Helper T cell (primary cell): ENCODE measurements around a stretch of chr11.

DNA sequence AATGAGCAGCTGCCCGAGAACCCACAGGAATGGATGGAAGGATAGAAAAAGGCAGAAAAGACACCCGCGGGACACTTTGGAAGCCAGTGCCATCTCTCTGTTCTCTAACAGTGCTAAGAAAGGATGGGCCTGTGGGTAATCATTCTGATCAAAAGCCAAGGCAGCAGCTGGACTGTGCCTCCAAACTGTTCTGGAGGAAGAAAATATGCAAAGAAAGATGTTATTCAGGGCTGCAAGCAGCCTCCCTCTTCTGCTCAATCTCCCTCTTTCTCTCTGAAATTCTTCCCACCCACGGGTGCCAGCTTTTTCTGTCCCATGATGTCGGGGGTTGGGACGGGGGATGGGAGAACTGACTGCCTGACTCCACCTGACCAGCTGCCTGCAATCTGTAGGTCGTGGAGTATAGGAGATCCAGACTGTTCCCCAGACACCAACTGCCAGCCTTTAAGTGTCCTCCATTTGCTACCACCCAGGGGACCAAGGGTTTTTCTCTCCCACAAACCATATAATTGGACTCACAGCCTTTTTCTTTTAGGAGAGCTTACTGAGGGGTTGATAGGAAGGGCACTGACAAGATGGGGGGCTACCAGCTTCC is 37.9 kb upstream of the FTH1 start:
- PRO-cap, 2 experiments, result no peak in any of the 2 experiments

DNA sequence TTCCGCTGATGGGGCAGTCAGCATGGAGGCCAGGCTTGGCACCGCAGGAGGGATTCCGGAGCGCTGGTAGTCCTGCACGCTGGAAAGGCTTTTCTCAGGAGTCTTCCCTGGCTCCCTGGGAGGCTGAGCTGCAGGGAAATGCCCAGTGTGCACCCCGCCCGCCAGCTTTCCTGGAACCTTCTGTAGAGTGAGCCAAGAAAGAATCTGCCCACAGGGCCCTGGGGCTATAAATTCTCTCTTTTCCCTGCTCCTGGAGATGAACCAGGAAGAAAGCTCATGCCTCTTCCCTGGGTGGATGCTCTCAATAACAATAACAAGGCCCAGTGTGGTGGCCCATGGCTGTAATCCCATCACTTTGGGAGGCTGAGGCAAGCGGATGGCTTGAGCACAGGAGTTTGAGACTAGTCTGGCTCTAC is 46.2 kb upstream of the FTH1 start:
- PRO-cap, 2 experiments, result no peak in any of the 2 experiments

GRCh38 chr11:62105562-62106280 is 18.1 kb upstream of the INCENP start:
- PRO-cap, 2 experiments, result no peak in any of the 2 experiments

GRCh38 chr11:62148382-62148747 is 24.6 kb downstream of the INCENP start:
- PRO-cap, 2 experiments, result no peak in any of the 2 experiments

DNA sequence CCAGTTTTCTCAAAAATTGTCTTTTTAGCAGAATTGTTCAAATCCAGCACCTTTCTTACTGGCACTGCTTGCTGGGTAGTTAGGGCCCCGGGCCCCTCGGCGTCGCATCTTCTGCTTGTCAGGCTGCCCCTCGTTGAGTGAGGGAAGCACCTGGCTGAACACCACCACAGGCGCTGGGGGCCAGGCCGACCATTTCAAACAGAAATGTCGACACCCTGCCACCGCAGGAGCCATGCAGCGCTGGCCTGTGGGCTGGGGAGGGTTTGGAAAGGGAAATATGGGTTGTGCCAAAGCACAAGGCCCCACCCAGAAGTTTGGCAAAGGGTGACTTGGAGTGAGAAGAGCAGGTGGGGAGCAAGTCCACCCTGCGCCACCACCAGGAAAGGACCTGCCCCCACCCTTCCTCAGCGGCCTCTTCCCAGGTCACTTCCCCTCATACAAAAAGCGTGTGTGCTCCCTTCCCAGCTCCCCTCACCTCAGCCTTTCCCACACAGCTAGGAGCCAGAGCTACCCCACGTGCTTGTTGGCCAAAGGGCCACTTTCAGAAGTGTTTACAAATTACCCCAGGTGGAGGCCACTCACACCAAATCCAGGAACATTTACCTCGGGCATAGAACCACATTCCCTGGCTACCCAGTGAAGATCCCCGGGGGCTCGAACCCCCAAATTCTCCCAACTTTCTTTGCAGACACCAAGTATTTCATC is 20.8 kb upstream of the SCGB1A1 start:
- PRO-cap, 2 experiments, result no peak in any of the 2 experiments

GRCh38 chr11:62400514-62401110 is 18.2 kb upstream of the SCGB1A1 start:
- PRO-cap, 2 experiments, result no peak in any of the 2 experiments

GRCh38 chr11:62426421-62427222 is 7.8 kb downstream of the SCGB1A1 start:
- PRO-cap, 2 experiments, result no peak in any of the 2 experiments

- PRO-cap, 2 experiments, result no peak in any of the 2 experiments
Measured at GRCh38 chr11:62508074-62509039, 38.2 kb downstream of the AHNAK start.

GRCh38 chr11:62515895-62516753 is 30.5 kb downstream of the AHNAK start:
- PRO-cap, 2 experiments, result no peak in any of the 2 experiments

GRCh38 chr11:62547778-62548335 is 1.3 kb upstream of the AHNAK start:
- PRO-cap, 2 experiments, result no peak in any of the 2 experiments

- PRO-cap, 2 experiments, result no peak in any of the 2 experiments
Measured at GRCh38 chr11:62557186-62557426, 10.5 kb upstream of the AHNAK start.

- PRO-cap, 2 experiments, result no peak in any of the 2 experiments
Measured at GRCh38 chr11:62572247-62572960, 1.3 kb downstream of the EEF1G start.

DNA sequence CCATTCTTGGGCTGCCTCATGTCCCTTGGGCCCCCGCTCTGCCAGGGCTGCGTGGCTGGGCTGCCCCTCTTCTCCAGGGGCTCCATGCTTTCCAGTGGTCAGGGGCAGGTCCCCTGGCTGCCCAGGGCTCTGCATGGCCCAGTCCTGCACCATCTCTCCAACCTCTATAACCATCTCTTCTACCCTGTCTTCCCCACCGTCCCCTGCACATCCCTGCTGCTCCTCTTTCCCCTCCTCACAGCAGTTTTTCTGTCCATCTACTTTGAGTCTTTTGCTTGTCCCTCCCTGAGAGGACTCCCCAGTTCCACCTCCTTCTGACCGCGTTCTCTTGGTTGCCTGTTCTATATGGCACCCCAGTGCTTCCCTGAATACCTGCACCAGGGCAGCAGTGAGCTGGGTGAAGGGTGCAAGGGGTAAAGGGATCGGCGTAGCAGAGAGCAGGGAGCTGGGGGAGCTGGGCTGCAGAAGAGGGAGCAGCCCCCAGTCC is 1.8 kb upstream of the EEF1G start:
- PRO-cap, 2 experiments, result no peak in any of the 2 experiments

DNA sequence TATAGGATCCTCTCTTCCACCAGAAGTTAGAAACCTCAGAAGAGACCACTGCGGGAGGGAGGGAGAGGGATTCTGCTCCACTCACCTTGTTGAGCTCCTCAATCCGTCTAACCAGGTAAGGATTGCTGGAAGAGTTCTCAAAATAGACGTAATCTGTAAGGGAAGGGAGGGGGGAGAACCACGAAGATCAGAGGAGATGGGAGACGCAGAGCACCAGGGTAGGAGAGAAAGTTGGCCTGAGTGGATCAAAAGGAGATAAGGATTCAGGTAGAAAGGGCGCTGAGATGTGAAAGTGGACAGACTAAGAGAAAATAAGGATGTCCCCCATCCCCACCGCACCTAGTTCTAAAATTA is 1.2 kb downstream of the MTA2 start:
- PRO-cap, 2 experiments, result no peak in any of the 2 experiments

- PRO-cap, 2 experiments, result no peak in any of the 2 experiments
Measured at GRCh38 chr11:62603370-62603666, 1.7 kb upstream of the MTA2 start.

GRCh38 chr11:62722587-62723169 is 4.6 kb downstream of the HNRNPUL2 start:
- PRO-cap, 2 experiments, result no peak in any of the 2 experiments

DNA sequence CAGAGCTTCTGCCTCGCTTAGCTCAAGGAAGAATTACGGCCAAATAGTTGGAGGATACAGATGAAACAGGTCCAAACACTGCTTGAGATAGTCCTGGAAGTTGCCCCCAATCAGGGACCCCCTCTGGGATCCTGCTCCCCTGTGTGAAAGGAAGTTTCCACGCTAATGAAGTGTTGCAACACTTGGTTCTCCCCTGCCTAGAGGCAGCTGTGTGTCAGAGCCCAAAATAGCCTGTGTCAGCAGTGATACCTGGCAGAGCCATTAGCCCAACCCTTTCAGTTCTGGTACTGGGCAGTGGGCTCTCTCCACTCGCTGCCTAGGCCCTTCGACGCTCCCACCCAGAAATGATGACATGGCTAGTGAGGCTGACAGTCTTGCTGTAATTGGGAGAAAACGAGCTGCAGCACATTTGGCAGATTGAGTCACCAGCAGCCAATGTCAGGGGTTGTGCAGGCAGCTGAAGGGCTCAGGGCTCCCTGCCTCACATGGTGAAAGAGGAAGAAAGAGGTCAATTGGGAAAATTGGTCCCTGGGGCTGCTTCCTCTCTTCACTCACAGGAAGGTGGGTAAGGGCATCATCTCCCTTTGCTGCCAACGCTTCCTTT is 1.4 kb upstream of the NXF1 start:
- PRO-cap, 2 experiments, result no peak in any of the 2 experiments

DNA sequence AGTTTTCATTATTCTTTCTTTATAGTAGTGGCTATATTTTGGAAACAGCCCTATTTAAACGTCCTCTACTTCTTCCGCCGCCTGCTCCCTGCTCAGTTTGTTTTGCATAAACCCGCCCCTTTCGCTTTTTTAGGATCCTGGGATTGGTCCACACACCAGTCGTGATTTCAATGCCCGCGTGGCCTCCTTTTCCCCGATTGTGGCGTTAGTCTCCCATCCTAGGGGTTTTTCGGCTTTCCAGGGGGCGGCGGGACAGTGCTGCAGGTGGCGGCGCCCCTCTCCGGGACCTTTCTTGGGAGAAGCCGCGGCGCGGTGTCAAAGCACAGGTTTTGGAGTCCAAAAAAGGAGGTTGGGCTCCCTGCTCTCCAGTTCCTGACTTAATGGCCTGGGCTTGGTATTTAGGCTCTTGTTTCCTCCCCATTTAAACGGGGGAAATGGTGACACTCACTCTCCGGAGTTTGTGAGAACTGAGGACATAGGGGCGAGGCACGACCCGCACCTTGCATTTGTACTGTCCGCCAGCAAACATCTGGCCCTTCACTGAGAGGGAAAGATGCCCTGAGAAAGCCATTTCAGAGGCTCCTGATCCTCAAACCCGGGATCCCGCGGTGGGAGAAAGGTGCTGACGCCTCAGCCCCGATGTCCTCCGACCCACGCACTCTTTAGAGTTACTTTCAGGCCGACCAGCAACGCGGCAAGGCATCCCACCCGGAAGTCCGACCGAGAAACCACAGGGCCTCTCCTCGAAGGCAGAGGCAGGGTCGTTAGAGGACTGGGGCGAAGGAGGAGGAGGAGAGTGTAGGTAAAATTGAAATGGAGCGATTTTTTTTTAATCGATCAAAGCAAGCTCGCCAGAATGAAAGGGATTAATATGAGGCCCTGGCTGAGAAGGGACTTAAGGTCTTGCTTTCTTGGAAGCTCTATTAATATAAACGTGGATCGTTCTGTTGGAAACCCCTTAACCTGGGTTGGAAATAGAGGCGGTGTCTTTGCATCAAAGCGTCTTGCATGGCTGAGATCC is 2.8 kb upstream of the WDR74 start:
- PRO-cap, 2 experiments, result peak in 2 of 2 experiments; most common plus-strand start position 153 of the sequence (in 1); most common minus-strand start position 670 of the sequence (in 2)

DNA sequence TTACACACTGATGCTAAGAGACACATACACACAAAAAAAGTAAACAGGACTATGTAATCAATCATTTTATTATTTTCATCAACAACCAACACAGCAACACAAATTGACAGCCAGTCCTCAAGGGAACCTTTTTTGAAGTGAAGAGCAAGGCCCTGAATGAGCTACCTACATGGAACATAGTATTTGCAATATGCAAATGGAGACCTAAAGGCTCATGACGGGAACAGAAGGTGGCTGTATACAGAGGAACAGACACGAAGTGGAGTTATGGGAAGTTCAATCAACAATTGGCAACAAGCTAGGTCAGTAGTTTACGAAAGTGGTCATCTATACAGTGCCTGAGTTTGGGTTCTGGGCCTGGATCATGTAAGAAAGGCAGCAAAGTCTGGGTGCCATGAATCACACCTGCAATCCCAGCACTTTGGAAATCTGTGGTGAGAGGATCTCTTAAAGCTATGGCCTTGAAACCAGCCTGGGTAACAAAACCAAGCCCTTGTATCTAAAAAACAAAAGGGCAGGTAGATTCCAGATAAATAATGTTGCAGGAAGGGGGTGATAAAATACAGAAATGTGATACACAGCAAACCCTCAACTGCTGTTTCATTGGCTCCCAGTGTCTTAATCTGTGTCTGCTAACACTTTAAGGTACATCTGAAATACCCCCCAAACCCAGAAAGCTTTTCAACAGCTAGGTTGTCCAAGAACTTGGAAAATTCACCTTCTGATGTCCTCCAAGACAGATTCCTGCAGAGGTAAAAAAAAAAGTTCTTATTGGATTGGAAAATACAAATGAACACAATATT is 12.7 kb upstream of the WDR74 start:
- PRO-cap, 2 experiments, result no peak in any of the 2 experiments

DNA sequence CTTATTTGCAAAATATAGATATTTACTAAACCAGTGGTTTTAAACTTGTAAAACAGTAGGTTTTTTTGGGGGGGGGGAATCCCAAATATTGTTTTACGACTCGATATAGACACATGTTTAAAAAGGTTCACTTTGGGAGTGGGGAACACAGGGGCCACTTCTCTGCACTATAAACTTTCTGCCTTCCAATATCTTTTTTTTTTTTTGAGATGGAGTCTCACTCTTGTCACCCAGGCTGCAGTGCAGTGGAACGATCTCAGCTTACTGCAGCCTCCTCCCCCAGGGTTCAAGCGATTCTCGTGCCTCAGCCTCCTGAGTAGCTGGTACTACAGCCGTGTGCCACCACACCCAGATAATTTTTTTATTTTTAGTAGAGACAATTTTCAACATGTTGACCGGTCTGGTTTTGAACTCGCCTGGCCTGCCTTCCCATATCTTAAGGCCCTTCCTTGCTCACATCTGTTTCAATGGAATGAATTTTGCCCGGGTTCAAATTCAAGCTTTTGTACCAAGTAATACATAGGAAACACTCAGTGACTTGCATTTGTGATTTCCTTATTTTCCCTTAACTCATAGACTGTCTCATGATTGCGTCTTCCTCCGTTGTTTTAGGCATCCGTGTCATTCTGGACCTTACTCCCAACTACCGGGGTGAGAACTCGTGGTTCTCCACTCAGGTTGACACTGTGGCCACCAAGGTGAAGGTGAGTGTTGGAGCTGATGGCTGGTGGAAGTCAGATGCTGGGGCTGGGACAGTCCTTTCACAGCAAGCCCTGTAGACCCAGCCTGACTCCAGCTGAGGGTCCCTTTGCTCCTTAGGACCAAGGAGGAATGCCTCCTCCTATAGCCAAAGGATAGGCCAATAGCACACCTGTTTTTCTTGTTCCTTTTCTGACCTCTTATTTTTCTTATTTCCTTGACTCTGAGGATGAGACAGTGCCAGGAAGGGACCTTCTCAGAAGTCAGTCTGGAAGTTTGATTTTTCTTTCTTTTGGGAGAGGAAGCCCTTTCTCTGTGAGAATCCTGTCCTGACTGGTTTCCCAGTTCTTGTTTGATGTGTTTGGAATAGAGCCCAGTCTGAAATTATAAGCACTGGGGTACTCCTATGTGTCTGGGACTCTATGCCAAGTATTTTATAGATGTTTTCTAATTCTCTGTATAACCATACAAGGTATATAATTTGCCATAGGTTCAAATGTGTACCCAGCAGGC is 2.0 kb downstream of the SLC3A2 start:
- PRO-cap, 2 experiments, result no peak in any of the 2 experiments